Tongue (tissue), 2 donors: ENCODE data around the genes PLVAP and MPV17L2.

DNA sequence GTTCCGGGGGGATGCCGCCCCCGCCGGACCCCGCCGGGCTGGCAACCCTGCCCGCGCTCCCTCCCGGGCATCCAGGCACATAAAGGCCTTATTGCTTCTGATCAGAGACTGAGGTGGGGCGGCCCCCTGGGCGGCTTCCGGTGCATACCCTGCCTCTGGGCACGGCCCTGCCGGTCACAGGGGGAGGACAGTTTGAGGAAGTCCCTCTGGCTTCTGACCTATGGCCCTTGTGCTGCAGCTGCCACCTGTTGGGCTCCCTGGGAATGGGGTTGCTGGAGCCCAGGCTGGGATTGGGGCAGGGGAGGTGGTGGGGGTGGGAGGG, 10.8 kb downstream of the ANO8 start:
- RAMPAGE, long total RNA, result no peak

DNA sequence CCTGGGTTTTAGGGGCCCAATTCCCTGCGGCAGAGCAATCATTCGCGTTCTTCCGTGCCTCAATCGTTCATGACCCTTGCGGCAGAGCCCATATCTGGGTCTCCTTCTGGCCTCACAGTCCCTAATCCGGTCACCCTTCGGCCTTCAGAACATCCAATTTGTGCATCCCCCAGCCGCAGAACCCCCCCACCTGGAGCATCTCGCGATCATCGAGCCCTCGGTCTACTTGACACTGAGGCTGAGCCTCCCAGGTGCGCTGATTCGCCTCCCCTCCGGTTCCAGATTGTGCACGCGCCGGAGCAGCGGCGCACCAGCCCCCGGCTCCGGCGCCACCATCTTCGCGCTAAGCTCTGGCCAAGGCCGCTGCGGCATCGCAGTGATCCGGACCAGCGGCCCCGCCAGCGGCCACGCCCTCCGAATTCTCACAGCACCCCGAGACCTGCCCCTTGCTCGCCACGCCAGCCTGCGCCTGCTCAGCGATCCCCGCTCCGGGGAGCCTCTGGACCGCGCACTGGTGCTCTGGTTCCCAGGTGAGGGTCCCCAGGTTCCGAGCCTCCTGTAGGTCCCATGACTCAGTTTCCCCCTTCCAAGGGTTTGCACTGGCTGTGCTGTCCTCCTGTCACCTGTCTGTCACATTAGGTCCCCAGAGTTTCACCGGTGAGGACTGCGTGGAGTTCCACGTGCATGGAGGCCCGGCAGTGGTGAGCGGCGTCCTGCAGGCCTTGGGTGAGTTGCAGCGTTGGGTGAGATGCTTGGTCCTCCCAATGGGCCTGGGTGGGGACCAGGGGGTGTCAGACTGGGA, 574 bp downstream of the GTPBP3 start:
- RAMPAGE, long total RNA, result no peak

DNA sequence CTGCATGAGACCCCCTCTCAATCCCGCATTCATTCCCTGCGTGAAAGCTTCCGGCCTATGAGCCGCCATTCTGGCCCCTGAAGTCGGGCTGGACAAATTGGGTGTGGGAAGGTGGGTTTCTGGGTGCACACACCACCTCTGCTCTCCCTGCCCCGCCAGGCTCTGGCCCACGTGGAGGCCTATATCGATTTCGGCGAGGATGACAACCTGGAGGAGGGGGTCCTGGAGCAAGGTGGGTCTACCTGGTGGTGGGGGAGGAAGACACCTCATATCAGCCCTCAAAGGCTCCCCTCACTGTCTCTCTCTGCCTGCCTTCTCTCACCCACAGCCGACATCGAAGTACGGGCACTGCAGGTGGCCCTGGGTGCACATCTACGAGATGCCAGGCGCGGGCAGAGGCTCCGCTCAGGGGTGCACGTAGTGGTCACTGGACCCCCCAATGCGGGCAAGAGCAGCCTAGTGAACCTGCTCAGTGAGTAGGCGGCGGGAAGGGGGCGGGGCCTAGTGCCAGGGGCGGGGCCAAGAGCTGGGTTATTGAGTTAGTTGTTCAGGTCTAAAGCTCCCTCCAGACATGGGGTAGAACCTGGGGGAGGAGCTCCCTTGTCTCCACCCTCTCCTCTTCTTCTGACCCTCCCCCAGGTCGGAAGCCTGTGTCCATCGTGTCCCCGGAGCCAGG, 1.6 kb downstream of the GTPBP3 start:
- RAMPAGE, long total RNA, result no peak

GRCh38 chr19:17376971-17377887, at the start of gene PLVAP:
Gene PLVAP (minus strand): TSS chr19:17377342.
- RAMPAGE, long total RNA, result start-site peak on the minus strand at chr19:17377331-17377349, 291 and 75 reads in 2 replicates

DNA sequence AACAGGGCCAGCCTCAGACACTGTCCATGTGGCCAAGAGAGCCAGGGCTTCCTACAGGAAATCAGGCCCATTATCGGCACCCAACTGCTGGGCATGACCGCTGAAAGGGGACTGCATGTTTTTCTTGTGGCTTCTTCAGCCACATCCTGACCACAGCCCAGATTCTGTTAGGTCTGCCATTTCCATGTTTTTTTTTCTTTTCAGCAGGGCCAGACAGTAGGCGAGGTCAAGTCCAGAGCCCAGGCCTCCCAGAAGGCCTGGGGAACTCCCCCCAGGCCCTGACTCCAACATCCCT, 855 bp upstream of the BST2 start:
- RAMPAGE, long total RNA, result no peak

- RAMPAGE, long total RNA, result no peak
These were observed 906 bp downstream of the UNC13A start for GRCh38 chr19:17687118-17687777.

GRCh38 chr19:17775645-17776136, 19.2 kb upstream of the B3GNT3 start:
- RAMPAGE, long total RNA, result no peak

DNA sequence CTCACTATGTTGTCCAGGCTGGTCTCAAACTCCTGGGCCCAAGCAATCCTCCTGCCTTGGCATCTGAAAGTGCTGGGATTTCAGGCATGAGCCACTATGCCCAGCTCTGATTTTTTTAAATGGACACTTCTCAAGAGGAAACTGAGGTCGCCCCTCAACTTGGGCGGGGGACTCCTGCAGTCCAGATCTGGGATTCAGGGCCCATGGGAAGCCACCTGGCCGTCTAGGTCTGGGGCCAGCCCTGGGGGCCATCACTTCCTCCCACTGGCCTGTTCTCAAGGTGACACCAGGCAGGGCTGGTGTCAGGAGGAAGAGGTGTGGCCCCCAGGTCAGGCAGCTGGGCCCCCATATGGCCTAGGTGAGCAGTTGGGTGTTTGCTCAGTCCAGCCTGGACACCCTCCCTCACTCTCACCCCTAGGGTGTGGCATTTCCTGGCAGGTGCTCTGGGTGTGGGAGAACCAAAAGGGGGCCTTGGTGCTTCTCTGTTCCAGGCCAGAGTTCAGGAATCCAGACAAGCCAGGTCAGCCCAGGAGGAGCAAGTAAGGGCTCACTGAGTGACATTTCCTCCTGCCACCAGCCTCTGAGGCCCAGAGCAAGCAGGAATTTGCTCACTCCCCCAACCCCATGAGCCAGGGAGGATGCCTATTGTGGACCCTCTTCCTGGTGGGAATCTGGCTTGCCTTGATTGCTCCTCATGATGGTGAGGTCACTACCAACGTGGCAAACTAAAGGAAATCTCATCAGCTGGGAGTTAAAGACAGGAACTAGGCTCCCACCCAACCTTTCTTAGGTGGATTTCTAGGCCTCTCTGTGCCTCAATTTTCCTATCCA, 1.6 kb downstream of the B3GNT3 start:
- RAMPAGE, long total RNA, result no peak

- RAMPAGE, long total RNA, result no peak
These were observed 4.8 kb downstream of the RPL18A start for GRCh38 chr19:17864550-17864952.

DNA sequence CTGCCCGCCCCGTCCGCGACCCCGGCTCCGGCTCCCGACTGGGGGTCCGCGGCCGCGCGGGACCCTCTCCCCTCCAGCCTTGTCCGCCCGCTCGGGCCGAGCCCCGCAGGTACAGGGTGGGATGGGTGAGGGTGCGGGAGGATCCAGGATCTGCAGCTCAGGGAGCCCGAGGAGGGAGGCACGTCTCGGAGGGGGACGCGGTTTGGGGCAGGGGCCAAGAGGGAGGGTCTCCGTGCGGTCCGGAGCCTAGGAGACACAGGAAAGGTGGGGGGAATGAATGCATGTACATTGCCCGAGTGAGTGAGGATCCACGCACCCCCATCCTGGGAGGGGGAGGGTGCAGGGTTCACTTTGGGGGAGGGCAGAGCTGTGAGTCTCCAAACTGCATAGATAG, 299 bp downstream of the KCNN1 start:
- RAMPAGE, long total RNA, result no peak

DNA sequence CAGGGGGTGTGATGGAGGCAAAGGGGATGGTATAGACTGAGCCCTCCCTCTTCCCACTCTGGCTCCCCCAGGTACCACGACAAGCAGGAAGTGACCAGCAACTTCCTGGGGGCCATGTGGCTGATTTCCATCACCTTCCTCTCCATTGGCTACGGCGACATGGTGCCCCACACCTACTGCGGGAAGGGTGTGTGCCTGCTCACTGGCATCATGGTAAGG, 18.2 kb downstream of the KCNN1 start:
- RAMPAGE, long total RNA, result no peak

GRCh38 chr19:18000685-18000913, 7.4 kb upstream of the ARRDC2 start:
- RAMPAGE, long total RNA, result no peak

DNA sequence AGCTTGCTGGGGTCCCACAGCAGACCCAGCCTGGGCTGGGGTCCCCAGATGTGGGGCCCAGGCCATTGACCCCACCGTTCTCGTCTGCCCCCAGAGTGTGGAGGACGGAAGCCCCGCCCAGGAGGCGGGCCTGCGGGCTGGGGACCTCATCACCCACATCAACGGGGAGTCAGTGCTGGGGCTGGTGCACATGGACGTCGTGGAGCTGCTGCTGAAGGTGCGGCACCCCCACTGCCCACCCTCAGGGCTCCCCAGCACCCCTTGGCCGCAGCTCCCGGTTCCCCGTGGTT, 7.4 kb upstream of the PIK3R2 start:
- RAMPAGE, long total RNA, result no peak

- RAMPAGE, long total RNA, result no peak
These were observed 6.7 kb upstream of the PIK3R2 start for GRCh38 chr19:18146288-18146581.

GRCh38 chr19:18153657-18153945, 638 bp downstream of the PIK3R2 start:
- RAMPAGE, long total RNA, result no peak

GRCh38 chr19:18170679-18171521, 2.7 kb upstream of the IFI30 start:
- RAMPAGE, long total RNA, result no peak

- RAMPAGE, long total RNA, result no peak
These were observed 1.1 kb upstream of the MPV17L2 start for GRCh38 chr19:18191706-18192594.

DNA sequence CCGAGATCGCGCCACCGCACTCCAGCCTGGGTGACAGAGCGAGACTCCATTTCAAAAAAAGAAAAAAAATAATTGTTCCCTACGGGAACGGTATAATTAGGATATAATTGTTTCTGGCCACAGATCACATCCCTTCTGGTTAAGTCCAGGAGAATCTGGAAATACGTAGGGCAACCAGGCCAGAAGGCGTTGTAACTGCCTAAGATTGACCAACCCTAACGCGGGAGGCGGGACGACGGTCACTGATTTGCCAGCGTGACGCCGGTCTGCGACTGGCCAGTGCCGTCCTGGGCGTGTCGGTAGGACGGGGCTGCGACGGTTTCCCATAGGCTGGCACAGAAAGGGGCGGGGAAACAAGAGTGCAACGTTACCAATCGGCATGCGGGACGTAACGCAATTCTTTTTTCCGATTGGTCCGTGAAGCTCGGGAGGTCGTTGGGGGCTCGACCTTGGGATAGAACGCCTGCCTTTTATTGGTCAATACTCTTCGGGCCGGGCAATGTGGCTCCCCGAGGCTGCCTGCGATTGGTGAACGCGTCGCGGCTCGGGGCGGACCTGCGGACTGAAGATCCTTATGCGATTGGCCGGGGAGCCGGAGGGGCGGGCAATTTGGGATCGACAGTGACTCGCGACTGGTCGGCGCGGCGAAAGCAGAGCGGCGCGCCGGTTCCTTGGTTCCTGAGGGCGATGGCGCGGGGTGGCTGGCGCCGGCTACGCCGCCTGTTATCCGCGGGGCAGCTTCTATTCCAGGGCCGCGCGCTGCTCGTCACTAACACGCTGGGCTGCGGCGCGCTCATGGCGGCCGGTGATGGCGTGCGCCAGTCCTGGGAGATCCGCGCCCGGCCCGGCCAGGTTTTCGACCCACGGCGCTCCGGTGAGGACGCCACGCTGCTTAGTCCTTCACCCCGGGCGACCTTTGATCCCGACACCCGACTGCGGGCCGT, at the start of gene MPV17L2:
TSS of gene MPV17L2 (plus strand) at position 624 of the 944 bp plus-strand sequence.
- RAMPAGE, long total RNA, result start-site peak on the plus strand centred at position 627 of the sequence, 64 bp wide, 15 and 35 reads in 2 replicates

- RAMPAGE, long total RNA, result no peak
These were observed 6.0 kb downstream of the PDE4C start for GRCh38 chr19:18220302-18220508.

DNA sequence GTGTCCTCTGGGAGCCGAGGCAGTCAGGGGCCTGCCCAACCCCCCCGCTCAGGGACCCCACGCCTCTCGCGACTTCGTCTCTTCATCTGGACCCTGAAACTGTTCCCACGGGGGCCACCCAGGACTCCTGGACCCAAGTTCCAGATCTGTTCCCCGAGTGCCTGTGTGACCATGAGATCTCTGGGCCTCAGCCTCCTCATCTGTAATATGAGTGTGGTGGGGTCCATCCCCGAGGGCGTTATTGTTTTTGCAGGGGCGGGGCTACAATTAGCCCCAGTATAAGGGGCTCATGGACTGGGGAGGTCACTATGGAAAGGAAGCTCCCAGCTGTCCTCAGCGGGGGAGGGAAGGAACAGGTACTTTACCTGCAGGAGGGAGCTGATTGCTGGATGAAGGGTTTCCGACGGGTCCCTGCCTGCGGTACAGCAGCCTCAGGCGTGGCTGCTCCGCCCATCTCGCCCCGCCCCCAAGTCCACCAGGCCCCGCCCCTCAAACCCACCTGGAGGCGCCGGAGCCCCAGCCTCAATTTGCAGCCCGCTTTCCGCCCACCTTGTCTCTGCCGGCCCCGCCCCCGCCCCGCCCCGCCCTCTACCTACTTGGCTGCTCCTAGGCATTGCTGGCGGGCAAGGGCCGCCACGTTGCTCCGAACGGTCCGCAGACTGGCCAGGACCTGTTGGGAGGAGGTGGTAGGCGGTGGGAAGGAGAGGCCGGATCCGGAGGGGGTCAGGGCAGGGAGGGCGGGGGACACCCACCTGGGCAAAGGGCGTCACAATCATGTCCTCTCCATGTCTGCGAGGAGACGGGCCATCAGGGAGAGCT, 5.5 kb downstream of the PDE4C start:
- RAMPAGE, long total RNA, result no peak